Progenitor cell of endocrine pancreas (in vitro differentiated cells): ENCODE data around the genes IQCN and CRTC1.

GRCh38 chr19:18089033-18089481, 2.3 kb upstream of the IL12RB1 start:
- PRO-cap, result no peak

- PRO-cap, result no peak
Measured at GRCh38 chr19:18168694-18169484, 4.7 kb upstream of the IFI30 start.

DNA sequence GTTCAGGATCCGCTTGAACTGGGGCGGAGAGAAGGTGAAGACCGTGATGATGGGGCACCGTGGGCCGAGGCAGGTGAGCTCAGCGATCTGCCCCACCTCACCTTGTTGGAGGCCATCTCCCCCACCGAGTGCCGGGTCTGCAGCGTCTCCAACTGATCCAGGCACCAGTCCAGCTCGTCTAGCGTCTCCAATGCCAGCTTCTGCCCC, 6.0 kb downstream of the PDE4C start:
- PRO-cap, result unidirectional peak, minus-strand start at position 150 of the sequence

GRCh38 chr19:18271173-18271795, 3.0 kb downstream of the IQCN start:
- PRO-cap, result no peak

DNA sequence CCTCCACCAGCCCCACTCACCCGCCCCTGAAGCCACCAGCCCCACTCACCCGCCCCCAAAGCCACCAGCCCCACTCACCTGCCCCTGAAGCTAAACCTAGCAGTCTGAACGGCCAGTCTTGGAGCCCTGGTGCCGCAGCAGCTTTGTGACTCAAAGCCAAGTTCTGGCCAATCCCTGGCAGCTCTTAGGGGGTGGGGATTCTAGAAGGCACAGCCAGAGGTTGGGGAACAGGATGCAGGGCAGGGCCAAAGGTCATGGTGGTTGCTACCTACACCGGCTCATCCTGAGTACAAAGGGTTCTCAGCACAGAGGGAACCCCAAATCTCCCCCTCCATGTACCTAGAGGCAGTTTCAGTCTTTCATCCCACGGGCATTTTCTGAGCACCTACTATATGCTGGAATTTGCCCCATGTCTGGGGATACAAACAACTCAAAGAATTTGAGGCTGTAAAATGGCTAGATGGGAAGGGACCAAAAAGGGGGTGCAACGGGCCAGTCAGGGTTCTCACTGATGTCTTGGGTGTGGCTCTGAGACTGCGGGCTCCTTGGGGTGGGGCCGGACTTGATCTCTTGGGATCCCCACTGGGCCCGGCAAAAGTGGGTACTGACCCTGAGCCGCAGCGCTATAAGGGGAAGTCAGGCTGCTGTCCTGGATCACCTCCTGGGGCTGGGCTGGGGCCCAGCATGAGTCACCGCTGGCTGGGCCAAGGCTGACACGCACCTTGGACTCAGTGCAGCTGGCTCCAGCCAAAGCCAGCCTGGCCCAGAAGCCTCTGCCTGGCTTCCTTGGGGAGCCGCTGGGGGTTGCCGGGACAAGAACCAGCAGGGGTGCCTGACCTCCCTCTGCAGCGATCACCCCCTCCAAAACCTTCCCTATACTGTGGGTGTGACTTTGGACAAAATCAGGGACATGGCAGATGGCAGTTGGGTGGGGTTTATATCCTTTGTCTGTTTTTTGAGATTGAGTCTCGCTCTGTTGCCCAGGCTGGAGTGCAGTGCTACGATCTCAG, at the start of gene IQCN:
IQCN (minus strand) TSS at position 128 of the 1,010 bp plus-strand sequence.
- PRO-cap, result no peak

GRCh38 chr19:18292202-18292435, 10.7 kb upstream of the JUND start:
- PRO-cap, result bidirectional peak, plus-strand start at chr19:18292351, minus-strand start at chr19:18292292

DNA sequence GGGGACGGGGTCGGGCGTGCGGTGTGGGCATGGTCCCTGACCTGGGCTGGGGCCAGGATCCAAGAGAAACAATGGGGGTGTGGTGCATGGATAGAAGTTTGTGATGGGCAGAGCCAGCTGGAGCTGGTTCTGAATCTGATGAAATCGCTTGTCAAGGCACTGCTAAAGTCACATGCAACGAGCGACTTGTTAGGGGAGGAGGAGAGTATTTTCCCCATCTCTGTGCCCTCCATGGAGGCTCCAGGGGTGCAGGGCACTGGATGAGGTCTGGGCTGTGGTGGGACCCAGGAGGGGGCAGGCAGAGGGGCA, 746 bp downstream of the GDF15 start:
- PRO-cap, result no peak

GRCh38 chr19:18392400-18393054, 4.9 kb downstream of the LRRC25 start:
- PRO-cap, result no peak

- PRO-cap, result no peak
Measured at GRCh38 chr19:18414120-18414768, 5.0 kb upstream of the SSBP4 start.

DNA sequence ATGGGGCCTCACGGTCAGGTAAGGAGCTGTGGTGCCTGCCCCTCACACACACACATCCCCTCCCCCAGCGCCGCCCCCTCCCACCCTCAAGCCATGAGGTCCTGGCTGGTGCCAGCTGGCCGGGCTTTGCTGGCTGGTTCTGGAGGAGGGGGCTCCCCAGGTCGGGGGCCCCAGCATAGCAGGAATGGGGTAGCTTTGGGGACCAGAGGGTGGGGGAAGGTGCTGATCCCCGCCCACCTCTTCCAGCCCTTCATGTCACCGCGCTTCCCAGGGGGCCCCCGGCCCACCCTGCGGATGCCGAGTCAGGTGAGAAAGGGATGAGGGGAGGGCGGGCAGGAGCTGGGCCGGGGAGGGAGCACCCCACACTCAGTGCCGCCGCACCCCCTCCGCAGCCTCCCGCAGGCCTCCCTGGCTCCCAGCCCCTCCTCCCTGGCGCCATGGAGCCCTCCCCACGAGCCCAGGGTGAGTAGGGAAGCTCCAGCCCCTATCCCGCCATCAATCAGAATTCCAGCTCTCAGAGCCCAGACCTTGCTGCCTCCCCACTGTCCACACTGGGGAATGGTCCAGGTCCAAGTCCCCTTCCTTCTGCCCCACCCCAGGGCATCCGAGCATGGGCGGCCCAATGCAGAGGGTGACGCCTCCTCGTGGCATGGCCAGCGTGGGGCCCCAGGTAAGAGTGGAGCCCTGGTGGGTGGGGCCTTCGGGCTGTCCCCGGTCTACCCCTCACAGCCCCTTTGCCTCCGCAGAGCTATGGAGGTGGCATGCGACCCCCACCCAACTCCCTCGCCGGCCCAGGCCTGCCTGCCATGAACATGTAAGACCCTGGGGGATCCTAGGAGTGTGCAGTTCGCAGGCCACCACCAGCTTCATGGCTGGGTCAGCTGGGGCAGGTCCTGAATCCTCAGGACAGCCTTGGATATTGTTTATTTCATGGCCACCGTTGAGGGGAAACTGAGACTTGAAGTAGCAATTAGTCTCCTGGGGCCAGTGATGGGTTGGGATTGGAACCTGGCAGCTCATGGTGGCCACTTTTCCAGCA, 6.2 kb downstream of the ISYNA1 start:
- PRO-cap, result no peak

GRCh38 chr19:18437781-18438017, 234 bp downstream of the ISYNA1 start:
- PRO-cap, result unidirectional peak, minus-strand start at chr19:18437909

- PRO-cap, result no peak
Measured at GRCh38 chr19:18462949-18463314, 25.0 kb upstream of the ISYNA1 start.

DNA sequence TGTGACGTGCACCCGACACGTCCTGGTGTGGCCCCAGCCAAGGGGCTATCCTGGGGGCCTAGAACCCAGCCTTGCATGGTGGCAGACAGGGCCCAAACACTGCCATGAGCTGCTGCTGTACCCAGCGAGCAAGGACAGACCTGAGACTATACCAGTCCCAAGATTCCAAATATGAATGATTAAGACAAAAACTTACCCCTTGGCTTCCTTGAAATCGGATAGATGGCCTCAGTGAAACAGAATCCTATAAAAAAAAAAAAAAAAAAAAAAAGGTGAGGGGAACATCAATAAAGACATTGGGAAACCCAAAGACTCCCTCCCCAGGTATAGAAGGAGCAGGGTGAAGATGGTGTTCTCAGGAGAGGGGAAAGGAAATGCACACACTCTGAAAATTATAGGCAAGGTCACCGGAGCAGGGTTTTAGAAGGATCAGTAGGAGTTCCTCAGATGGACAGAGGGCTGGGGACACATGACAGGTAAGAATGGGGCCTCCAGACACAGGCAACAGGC, 34.8 kb upstream of the ISYNA1 start:
- PRO-cap, result no peak

GRCh38 chr19:18502207-18503352, 19.3 kb downstream of the ELL start:
- PRO-cap, result no peak

DNA sequence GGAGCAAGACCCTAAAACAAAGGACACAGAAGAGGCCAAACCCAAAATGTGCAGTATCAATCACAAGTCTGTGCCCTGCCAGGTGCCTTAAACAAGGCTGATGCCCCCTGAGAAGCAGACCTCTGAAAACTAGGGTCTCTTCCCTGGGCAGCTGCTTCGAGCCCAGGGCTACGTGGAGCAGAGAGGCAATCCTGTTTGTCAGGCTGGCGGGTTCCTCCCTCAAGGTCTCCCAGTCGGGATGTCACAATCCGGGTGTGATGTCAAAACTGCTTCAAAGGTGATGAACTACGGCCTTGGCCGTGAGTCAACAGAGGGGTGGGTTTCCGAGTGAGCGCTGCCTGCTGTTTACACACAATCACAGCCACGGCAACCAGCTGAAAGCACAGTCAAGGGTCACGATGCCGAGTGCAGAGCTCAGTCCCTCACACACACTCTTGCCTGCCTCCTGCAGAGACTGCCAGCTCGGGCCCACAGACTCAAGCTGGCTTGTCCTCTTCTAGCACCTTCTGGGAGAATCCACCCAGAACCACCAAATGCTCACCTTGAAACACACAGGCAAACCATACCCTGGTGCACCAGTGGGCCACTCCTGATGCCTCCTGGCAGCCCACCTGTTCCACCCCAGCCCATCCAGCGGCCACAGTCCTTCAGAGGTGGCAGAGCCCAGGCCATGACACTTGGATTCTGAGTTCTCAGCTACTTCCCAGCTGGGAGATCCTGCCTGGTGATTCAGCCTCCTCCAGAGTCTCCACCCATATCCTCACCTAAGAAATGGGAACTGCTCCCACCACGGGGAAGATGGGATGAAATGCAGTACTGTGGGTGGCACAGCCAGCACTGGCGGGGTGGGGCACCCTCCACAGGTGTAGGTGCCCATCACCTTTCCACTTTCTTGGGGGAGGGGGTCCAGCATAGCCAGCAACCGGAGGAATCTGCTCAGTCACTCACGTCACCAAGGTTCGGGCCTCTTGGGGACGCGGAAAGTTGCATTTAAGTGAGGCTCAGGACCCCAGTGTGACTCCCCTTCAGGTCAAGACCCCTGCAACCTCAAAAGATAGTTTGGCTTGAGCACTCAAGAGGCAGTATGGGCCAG, 6.8 kb downstream of the ELL start:
- PRO-cap, result unidirectional peak, plus-strand start at position 417 of the sequence

GRCh38 chr19:18531619-18532443, 10.0 kb upstream of the ELL start:
- PRO-cap, result no peak

GRCh38 chr19:18644317-18644716, 7.5 kb downstream of the KLHL26 start:
- PRO-cap, result no peak

GRCh38 chr19:18683158-18684196, at the start of gene CRTC1:
TSS of gene CRTC1 (plus strand) at chr19:18683680.
- PRO-cap, result bidirectional peak, plus-strand start at chr19:18683680, minus-strand start at chr19:18683468

DNA sequence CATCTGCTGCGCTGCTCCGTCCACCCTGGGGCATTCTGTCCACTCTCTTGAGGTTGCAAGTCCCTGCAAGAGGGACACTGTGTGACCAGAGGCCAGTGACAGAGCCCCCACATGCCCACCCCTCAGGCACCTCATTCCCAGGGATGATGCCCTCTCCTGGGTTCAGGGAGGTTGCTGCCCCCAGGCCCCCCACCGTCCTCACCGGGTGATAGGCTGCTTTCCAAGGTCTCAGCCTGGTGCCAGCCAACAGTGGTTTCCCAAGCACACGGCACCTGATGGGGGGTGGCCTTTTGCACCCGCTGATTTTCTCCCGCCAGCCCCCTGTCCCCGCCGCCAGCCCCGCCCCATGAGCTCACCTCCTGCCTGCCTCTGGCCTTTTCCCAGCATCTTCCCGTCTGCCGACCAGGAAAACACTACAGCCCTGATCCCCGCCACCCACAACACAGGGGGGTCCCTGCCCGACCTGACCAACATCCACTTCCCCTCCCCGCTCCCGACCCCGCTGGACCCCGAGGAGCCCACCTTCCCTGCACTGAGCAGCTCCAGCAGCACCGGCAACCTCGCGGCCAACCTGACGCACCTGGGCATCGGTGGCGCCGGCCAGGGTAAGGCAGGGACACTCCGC, 31.4 kb downstream of the COMP start:
- PRO-cap, result no peak

DNA sequence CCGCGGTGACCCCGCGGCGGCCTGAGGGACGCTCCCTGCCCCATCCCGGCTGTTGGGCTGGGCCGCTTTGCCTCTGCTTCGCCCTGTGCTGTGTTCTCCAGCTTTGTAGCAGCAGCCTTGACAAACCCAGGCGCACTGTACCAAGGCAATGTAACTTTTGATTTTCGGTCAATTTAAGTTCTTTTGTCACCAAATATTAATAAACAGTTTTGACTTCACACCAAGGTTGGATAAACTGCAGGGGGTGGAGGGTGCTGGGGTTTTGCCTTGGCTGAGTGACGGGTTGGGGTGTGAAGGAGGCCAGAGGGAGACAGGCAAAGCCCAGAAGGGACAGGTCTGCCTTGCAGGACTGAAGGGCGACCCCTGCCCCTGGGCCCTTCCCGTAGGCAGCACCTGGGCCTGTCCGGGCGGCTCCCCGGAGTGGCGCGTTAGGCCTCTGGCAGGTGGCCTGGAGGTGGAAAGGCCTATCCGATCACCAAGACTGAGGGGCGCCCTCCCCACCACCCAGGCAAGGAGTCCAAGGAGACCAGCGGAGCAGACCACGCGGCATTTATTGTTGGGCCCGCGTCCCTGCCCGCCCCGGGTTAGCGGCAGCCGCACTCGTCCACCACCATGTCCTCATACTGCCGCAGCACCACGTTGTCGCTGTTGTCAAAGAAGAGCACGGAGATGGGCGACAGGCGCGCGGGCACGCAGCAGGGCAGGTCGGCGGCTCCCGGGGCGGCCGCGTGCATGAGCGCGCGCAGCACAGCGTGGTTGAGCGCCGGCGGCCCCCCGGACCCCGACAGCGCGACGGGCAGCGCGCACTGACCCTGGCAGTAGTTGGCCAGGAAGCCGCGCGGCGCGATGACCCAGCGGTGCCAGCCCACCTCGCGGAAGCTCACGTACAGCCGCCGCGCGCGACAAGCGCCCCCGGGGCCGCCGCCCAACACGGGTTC, 27.7 kb downstream of the CERS1 start:
- PRO-cap, result no peak